HL-60 (cell line): Measurements from ENCODE around the genes TRPC5OS and HTR2C.

GRCh38 chrX:109537151-109537800 lies 632 bp downstream of the NXT2 start:
- RRBS: 5% methylated on average over 13 of the region's 21 CpGs

GRCh38 chrX:109590777-109591259 lies 34.2 kb downstream of the KCNE5 start:
- RRBS: no CpG with 5 or more reads among the region's 1 CpG

DNA sequence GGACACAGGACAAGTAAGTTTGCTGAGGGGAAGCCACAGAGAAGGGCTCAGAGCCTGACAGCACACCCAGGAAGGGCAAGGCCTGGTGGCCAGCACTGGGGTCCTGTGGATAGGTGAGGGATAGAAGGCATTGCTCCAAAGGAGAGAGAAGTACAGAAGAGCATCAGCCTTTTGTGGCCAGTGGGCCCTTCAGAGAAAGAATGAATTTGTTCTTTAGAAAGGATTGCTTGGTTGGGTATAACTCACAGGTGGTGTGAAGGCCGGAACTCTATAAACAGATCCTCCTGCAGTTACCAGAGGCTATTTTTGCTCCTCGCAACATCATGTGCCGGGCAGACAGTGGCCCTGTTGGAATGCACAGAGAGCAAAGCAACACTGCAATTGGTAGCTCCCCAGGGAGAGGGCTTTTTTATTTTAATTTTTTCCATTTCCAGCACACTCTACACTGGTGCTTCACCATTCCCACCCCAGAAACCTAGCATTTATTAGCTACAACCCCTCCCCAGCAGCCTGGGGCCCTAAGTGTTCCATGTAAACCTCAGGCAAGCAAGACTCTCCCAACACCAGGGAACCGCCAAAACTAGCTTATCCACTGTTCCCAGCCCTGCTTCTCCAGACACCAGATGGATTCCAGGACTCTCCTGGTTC lies 75.3 kb upstream of the TMEM164 start:
- RRBS: no CpG with 5 or more reads among the region's 4 CpGs

- RRBS: no CpG with 5 or more reads among the region's 7 CpGs
These were observed 154.3 kb downstream of the AMMECR1 start for GRCh38 chrX:110163359-110164208.

- RRBS: no CpG with 5 or more reads among the region's 5 CpGs
These were observed 149.6 kb upstream of the CHRDL1 start for GRCh38 chrX:110945270-110945635.

DNA sequence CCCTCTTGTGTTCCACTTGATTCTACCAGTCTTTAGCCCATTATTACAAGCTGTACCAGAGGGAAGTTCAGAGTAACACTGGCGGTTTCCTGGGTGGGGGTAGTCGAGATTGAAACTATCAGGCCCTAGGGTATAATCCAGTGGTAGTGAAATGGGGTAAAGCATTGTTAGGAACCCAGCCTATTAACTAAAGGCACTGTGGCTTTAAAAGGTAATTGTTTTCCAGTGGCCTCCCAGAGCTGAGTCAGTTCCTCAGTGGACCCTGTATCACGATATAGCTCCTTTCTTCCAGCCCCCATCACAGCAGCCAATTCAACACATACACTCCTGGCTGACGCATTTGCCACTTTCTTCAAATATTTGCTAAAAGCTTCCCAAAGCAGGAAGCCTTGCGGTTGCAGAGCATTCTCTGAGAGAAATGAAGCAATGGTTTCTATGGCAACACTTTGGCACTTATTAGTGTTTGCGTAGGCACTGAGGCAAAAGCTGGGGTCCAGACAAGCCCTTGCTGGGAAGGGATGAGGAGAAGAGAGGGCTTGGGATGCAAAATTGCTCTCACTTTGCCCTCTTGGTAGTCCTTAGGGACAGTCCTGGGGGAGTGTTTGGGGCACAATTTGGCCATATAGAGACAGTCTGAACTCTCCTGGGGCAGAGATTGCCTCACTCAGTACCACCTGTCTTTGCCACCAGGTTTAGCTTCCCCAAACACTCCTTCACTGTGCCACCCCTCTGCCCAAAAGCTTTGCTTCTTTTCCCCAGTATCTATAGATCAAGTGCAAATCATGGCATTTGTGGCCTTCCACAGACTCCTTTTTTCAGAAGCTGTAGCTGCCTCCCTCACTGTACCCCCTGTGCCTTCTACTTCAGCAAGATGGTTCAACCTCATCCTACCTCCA lies 55.0 kb upstream of the PAK3 start:
- RRBS: no CpG with 5 or more reads among the region's 6 CpGs

DNA sequence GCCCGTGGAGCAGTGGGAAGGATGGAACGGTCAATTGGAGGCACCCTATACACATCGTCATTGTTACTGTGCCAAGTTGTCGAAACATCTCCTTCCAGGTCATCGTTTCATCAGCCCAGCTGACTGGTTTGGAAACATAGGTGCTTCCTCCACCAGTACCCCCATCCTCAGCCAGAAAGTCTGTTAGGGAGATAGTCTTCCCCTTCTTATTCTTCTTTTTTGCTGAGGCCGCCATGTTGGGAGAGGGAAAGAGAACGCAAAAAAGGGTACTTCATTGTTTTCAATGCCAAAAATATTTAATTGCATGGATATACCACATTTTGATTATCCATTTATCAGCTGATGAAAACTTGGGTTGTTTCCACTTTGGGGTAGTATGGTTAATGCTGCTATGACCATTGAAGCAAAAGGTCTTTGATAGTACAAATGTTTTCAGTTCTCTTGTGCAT lies 59.7 kb upstream of the ALG13 start:
- RRBS: no CpG with 5 or more reads among the region's 7 CpGs

- RRBS: no CpG with 5 or more reads among the region's 5 CpGs
These were observed 66.6 kb upstream of the TRPC5OS start for GRCh38 chrX:111809451-111809788.

GRCh38 chrX:111875936-111876268 lies at the start of gene TRPC5OS:
Gene TRPC5OS, plus strand, starts transcription at chrX:111876181.
- RRBS: no CpG with 5 or more reads among the region's 1 CpG

- RRBS: no CpG with 5 or more reads among the region's 2 CpGs
These were observed 234.8 kb downstream of the LHFPL1 start for GRCh38 chrX:112445006-112445347.

DNA sequence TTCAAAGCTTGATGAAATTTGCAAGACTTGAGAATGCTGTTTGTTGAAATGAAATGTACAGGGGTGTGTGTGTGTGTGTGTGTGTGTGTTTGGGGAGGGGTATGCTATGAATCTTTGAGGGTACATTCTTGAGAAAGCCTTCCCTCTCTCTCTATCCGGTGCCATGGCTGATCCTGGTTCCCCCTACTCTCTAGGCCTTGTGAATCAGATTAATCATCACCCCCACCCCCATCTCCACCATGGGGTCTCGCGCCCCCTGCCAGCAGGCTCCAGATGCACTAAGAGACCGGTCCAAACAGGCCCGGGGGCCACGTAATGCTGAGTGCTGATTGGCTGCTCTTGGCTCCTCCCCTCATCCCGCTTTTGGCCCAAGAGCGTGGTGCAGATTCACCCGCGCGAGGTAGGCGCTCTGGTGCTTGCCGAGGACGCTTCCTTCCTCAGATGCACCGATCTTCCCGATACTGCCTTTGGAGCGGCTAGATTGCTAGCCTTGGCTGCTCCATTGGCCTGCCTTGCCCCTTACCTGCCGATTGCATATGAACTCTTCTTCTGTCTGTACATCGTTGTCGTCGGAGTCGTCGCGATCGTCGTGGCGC lies at the start of gene HTR2C:
TSS of gene HTR2C (plus strand) at position 398 of the 596 bp plus-strand sequence.
- RRBS: no CpG with 5 or more reads among the region's 27 CpGs

- RRBS: no CpG with 5 or more reads among the region's 7 CpGs
These were observed 142.4 kb downstream of the HTR2C start for GRCh38 chrX:114726389-114726592.

GRCh38 chrX:115562444-115562583 lies 1.3 kb downstream of the PLS3 start:
- RRBS: no CpG with 5 or more reads among the region's 5 CpGs

GRCh38 chrX:115589410-115589829 lies 28.4 kb downstream of the PLS3 start:
- RRBS: no CpG with 5 or more reads among the region's 4 CpGs

DNA sequence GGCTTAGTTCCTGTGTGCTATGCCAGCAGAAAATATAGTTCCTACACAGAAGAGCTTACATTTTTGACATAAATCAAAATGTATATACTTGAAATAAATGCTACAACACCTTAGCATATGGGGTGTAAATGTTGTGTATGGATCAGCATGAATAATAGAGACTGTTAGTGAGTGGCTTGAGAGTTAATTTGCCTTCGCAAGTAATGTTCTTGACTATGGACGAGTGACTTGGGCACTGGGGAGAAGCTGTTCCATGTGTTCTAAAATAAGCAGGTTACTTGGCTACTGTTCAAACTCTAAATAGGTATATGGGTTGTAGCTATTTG lies 32.0 kb downstream of the PLS3 start:
- RRBS: no CpG with 5 or more reads among the region's 2 CpGs

DNA sequence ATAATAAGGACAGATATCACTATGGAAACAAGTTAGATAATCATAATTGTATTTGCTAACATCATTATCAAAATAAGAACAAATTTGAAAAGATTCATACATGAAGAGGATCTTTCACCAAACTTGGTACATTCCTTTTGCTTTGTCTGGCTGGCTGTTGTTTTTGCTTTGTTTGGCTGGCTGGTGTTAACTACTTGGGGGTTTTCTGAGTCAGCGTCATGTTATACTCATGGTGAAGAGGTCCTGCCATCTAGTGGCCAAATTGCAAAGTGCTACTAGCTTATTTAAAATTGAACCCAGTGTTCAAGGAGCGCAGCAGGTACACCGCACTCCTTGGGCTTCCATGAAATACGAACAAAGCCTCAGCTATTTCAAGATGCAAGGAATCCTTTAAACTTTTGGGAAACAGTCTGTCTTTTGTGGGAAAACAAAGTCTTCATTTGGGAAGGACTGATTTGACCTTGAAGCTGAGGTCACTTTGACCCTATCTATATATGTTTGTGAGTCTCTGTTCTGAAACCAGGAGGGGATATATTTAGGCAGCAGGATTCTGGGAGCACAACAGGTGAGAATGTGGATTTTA lies 129.7 kb downstream of the PLS3 start:
- RRBS: no CpG with 5 or more reads among the region's 4 CpGs

DNA sequence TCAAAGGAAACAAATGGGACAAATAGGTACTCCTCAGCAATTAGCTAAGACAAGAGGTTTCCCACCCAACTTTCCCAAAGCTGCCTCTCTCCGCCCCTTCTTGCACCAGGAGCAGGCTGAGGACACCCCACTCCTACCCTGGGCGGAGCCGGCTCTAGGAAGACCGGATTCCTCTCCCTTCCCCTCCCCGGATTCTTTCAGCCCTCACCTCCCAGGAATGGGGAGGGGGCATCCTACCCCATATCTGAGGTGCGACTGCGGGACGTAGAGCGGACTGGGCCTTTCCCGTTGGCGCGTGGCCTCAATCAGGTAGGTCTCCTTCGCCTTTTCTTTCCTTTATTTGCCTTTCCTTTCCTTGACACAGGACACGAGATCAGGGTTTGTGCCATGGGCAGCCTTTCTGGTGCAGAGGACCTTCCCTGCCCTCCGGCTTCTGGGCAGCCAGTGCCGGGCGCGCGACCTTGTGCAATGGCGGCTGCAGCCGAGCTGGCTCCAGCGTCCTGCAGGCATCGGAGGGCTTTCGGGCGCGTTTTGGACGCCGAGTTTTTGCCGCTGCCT lies 279.9 kb downstream of the PLS3 start:
- RRBS: no CpG with 5 or more reads among the region's 29 CpGs

- RRBS: no CpG with 5 or more reads among the region's 1 CpG
These were observed 237.2 kb upstream of the AGTR2 start for GRCh38 chrX:115933085-115933929.

- RRBS: no CpG with 5 or more reads among the region's 5 CpGs
These were observed 234.6 kb upstream of the AGTR2 start for GRCh38 chrX:115935821-115936520.

DNA sequence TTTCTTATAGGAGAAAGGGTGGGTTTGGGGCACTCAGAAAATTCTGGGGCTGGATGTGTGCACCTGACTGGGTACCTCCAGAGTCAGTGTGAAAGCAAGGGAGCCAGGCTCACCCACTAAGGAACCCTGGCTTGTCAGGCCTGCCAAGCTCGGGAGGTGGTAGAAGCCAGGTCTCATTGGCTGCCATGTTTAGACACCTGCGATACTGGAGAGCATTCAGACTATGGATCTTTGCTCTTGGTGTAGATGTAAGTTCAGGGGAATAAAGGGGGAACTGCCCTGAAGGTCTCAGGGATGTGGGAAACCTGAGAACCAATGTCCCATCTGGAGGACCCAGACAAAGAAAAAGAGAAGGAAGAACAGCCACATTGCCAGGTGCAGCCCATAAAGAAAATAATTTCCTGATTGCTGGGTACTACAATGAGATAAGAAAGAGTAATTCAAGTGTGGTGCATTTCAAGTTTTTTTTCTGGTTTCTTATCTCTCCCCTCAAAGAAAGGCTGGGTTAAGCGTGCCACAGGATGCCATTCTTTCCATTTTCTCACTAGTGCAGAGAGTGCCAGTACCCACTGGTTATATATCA lies 222.1 kb upstream of the AGTR2 start:
- RRBS: no CpG with 5 or more reads among the region's 3 CpGs